Fibroblast of villous mesenchyme (primary cell): ENCODE results near the gene MSMO1.

GRCh38 chr4:165327616-165328518 lies at the start of gene MSMO1:
TSS of gene MSMO1 (plus strand) at chr4:165327669.
- CAGE, long polyA plus RNA = start-site peak on the plus strand at chr4:165327680-165327748, 681 and 815 reads in 2 replicates

DNA sequence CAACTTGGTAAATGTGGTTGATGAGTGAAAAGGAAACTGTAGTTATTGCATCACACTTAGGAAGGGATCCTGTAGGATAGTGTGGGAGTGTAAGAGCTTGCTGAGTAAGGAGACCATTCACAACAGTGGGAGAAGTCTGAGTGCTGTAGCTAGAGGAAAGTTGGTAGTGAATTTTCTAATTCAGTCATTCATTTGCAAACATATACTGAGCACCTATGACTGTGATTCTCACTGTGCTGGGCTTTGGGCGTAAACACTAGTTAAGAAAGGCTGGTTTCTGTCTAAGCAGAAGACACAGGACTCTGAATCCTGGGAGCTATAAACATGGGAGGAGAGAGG lies 14.3 kb upstream of the CPE start:
- CAGE, long polyA plus RNA = no peak

DNA sequence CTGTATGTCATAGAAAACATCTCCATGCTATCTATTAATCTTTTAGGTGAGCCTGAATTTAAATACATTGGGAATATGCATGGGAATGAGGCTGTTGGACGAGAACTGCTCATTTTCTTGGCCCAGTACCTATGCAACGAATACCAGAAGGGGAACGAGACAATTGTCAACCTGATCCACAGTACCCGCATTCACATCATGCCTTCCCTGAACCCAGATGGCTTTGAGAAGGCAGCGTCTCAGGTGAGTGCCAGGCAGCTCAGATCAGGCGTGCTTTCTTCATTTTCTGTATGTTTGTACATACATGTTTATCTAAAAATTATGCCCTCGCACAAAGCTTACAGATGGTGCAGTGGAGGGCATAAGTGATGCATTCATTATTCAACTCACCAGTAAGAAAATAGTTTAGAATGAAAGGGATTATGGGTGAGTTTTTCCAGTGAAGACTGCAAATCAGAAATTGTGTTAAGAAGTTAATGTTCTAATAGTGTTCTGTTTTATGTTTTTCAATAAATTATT lies 85.6 kb downstream of the CPE start:
- CAGE, long polyA plus RNA = no peak

DNA sequence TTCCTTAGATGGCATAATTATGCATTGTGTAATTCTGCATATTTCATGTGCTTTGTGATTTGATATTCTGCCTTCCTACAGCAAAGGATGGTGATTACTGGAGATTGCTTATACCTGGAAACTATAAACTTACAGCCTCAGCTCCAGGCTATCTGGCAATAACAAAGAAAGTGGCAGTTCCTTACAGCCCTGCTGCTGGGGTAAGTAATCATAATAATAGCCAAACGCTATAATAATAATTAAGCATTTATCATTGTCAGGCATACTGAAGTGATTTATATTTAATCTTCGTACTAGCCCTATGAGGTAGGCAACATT lies 116.6 kb downstream of the CPE start:
- CAGE, long polyA plus RNA = no peak

- CAGE, long polyA plus RNA = no peak
These were observed 203.2 kb downstream of the CPE start for GRCh38 chr4:165582119-165582381.

- CAGE, long polyA plus RNA = no peak
These were observed 628.9 kb downstream of the TLL1 start for GRCh38 chr4:166501879-166502315.

- CAGE, long polyA plus RNA = no peak
These were observed 195.2 kb upstream of the ANXA10 start for GRCh38 chr4:167897123-167897561.

GRCh38 chr4:168494828-168495027 lies 2.1 kb upstream of the PALLD start:
- CAGE, long polyA plus RNA = no peak

GRCh38 chr4:168498152-168498694 lies 1.4 kb downstream of the PALLD start:
- CAGE, long polyA plus RNA = no peak

DNA sequence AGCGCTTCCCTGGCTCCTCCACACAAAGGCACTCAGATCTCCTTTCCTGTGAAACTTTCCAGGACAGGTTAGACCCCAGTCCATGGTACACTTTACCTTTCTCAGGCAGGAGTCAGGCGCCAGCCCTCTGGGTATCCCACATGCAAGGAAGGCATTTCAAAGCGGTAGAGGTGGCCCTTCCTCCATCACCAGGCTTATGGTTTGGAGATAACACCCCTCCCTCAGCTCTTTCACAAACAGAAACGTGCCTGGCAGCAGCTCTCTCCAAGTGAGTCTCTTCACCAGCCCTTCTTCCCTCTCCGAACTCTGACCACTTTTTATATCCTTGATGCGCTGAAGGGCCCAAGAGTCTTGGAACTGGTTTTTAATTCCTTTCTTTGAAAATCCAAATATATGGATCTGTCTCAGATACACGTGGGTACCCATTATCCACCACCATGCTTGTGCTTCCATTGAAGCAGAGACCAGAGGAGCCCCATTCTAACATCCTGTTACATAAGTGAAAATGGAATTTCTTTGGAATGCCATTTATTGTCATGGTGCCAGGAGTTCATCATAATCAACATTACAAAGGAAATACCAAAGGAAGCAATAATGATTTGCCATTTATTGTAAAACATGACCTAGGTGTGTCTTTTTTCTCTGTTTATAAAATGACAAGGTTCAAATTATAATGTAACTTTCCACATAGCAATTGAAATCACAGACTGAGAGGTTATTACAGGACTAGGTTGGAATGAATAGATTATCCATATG lies 61.6 kb downstream of the PALLD start:
- CAGE, long polyA plus RNA = no peak

DNA sequence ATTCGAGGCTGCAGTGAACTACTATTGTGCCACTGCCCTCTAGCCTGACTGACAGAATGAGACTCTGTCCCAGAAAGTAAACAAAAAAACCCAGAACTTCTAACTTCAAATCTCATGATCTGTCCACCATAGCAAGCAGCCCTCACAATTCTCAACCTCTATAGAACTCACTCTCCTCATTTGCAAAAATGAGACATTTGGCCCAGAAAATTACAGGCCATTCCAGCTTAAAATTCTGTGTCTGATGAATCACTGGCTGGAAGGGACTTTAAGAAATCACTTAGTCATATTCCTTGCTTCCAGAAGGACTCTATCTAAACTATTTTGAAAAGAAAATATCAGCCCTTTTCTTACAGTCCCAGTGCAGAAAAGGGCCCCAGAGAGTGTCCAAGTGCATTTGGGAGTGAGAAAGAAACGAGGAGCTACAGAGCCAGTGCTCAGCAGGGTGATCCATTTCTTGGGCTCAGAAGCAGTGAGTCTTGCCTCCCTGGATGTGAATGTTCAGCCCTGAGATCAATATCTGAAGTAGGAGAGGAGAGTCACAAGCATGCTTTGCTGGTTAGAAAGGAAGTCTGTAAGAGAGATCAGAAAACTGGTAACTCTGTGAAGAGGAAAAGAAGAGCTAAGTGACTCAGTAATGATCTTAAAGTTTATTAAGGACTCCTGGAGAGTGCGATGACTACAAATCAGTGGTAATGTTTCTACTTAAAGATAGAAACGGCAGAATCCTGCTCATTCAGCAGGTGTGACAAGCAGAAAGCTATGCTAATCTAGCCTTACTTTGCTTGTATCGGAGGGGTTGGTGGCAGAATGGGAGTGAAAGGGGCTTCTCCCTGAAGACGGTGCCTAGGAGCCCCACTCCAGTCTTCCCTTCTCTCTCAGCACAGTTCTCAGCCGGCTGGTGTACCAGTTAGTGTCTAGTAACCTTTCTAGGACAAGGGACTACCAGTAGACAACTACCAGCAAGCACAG lies 139.8 kb downstream of the PALLD start:
- CAGE, long polyA plus RNA = no peak

GRCh38 chr4:168711146-168711711 lies 214.4 kb downstream of the PALLD start:
- CAGE, long polyA plus RNA = no peak

- CAGE, long polyA plus RNA = no peak
These were observed 226.1 kb downstream of the PALLD start for GRCh38 chr4:168722890-168723507.

DNA sequence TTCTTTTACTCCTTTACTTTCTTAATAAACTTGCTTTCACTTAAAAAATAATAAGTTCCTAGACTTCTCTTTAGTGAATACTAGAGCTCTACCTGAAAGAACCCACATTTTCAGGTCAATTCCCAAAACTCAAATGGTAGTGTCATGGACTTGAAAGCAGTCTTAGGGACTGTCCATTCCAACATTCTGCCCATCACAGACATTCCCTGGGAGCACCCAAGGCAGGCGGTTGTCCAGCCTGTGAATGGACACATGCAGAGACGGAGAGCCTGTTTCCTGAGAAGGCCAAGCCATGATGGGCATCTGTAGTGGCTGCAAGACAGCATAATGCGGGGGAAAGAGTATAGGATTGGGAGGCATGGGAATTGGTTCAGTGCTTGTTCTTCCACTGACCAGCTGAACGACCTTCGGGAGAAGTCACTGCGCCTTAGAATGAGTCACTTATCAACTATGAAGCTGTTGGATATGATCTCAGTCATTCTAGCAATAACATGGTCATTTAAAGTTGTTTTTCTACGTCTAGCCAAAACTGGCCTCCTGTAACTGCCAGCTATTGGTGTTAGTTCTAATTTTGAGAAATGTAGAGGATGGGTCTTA lies 243.7 kb downstream of the CBR4 start:
- CAGE, long polyA plus RNA = no peak

DNA sequence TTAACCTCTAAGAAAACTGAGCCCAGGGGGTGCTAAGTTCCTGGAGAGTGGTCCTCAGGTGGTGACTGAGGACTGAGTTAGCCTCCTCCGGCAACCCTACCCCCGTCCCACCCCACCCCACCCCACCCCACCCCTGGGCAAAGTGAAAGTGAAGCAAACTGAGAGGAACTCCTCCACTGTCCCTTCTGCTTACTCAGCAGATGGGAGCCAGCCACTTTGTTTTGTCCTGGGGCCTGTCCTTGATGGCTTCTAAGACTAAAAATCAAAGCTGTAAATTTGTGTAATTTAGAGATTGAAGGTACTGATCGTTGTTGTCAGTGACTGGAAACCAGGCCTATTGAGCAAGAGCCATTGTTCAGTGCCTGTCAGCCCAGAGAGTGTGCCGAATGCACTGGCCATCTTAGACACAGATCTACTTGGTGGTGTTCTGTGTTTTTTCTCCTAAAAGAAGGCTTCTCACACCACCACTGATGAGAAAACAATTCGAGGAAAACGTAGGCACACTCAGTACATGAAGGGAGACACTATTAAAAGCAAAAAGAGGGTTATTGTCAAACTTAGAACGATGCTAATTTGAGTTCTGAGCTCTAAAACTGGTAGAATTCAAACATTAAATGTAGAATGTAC lies 161.9 kb downstream of the CBR4 start:
- CAGE, long polyA plus RNA = no peak

- CAGE, long polyA plus RNA = no peak
These were observed 161.1 kb downstream of the CBR4 start for GRCh38 chr4:168848937-168849296.

DNA sequence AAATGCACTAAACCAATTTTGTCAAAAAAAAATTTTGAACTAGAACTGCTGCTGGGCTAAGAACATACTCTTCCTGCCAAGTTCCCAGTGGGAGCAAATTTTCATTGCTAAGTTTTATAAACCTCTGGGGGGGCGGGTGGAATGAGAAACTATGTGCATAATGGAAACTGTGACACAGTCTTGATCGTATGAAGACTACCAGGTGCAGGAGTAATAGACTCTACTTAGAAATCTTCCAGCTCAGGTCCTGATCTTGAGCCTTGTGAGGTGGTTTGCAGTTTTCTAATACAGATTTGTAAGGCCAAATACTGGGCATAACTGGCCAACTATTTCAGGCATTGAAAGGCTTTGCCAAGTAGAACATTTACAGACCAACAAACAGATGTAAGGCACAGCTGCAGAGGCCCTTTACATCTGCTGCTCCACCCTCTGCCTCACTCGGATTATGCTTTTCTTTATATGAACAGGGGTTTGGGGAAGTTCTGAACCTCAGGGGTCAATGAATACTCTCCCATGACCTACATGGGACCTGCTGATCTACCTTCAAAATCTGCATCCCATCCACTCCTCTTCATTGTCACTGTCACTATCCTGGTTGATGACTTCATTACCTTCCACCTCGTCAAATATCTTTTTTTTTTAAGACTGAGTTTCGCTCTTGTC lies 89.8 kb upstream of the CBR4 start:
- CAGE, long polyA plus RNA = no peak

GRCh38 chr4:169225338-169226008 lies 45.3 kb downstream of the SH3RF1 start:
- CAGE, long polyA plus RNA = no peak

DNA sequence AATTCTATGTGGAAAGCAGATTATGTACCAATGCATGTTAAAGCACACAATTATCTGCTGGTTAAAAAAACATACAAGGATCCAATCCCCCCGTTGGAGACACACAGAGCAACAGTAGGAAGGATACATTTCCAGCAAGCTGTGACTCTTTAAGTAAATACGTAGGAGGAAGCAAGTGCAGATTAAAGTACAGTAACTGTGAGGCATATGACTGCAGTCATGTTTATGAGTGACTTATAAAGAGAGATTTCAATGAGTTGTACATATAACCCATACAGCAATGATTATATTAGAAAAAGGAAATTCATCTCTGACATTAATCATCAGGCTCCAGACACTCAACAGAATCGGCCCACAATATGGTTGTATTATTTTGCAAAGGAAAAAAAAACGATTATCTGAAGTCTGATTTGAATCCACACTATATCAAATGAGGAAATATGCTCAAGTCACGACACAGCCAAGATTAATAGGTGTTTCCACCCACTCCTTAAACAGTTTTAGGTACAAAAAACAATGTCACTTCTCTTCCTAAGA lies 21.1 kb downstream of the SH3RF1 start:
- CAGE, long polyA plus RNA = no peak

DNA sequence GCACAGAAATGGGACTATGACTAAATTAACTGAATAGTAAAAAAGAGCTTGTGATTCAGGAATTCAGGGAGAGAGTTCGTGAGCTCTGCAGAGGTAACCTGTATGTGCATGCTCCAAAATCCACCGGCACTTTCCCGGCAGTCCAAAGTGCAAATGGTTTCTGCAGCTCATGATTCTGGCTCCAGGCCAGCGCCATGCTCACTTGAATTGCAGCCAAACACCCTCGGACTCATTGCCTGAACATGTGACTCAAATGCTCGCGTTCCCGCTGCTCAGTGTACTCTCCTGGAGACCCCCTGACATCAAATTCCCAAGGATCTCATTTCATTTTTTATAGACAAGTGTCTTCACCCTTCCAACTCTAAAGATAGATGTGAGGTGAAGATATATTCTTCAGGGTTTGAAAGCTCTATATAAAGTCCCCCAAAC lies 44.1 kb upstream of the SH3RF1 start:
- CAGE, long polyA plus RNA = no peak